ENCODE measurements around the genes RIF1, NEB and ARL5A.

GRCh38 chr2:147449318-147450184 lies 395.3 kb upstream of the ACVR2A start:
- RAMPAGE, long total RNA = no peak
- RRBS = no CpG with 5 or more reads among the region's 8 CpGs

GRCh38 chr2:147925569-147926340 lies 80.9 kb downstream of the ACVR2A start:
- RAMPAGE, long total RNA = no peak
- RRBS = no CpG with 5 or more reads among the region's 1 CpG

GRCh38 chr2:148264356-148265012 lies 243.6 kb downstream of the MBD5 start:
- RAMPAGE, long total RNA = no peak
- RRBS = no CpG with 5 or more reads among the region's 1 CpG

DNA sequence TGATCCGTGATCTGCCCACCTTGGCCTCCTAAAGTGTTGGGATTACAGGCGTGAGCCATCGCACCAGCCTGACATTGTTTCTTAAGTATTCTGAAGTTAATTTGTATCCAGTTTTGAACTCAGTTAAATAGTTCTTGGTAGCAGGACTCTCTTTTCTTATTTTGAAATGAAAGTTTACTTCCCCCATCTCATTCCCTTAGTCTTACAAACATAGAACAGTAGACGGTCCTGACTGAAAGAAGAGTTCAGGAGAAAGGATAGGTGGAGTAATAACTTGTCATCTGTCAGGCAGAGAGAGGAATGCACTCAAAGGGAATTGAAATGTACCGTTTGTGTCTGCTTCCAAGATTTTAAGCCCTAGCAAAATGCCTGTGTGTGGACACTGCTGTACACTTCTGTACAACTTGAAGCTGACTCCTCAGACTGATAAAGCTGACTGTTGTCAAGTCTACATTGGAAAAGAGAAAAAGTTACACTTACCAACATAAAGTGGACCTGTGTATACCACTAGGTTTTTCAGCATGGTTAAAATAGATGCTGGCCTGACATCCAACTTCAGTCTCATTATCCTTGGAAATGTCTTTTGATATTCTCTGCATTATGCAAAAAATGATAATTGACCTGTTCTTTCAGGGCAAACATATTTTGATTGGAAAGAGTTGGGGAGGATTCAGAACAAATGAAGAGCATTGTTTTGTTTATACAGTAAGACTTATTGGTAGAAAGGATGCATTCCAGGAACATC lies 50.6 kb downstream of the EPC2 start:
- RAMPAGE, long total RNA = no peak
- RRBS = no CpG with 5 or more reads among the region's 5 CpGs

- RAMPAGE, long total RNA = no peak
- RRBS = under 1% methylated on average over 26 of the region's 79 CpGs
These were observed 548 bp downstream of the KIF5C start for GRCh38 chr2:148875393-148876156.

- RAMPAGE, long total RNA = no peak
- RRBS = no CpG with 5 or more reads among the region's 3 CpGs
These were observed 2.4 kb downstream of the KIF5C start for GRCh38 chr2:148877324-148877925.

DNA sequence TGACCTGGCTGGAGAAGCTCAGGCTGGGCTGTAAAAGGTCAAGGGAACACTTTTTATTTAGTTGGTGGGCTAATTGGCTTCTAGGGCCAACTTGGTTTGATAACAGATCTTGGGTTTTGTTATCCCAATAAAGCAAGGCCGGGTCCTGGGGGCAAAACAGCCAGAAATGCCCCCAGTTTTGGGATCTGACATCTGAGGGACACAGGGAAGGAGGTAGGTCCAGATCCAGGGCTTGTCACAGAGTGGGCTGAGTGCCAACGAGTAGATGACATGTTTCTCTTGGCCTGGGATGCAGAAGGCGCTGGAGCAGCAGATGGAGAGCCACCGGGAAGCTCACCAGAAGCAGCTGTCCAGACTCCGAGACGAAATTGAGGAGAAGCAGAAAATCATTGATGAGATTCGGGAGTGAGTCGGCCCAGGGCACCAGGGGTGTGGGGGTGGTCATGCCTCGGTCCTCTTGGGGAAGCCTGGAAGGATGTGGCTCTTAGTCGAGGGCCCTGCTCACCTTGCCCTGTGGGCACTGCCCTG lies 40.3 kb upstream of the LYPD6B start:
- RAMPAGE, long total RNA = no peak
- RRBS = no CpG with 5 or more reads among the region's 10 CpGs

- RAMPAGE, long total RNA = no peak
- RRBS = no CpG with 5 or more reads among the region's 2 CpGs
These were observed 281.0 kb upstream of the MMADHC start for GRCh38 chr2:149868582-149869018.

DNA sequence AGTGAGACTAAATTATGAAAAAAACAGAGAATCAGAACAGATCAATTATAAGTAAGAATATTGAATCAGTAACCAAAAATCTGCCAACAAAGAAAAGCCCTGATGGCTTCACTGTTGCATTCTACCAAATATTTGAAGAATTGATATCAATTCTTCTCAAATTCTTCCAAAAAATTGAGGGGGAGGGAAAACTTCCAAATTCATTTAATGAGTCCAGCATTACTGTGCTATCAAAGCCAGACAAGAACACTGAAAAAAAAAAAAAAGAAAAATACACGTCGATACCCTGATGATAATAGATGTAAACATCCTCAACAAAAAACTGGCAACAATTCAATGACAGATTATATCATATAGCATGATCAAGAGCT lies 332.6 kb upstream of the MMADHC start:
- RAMPAGE, long total RNA = no peak
- RRBS = no CpG with 5 or more reads among the region's 2 CpGs

DNA sequence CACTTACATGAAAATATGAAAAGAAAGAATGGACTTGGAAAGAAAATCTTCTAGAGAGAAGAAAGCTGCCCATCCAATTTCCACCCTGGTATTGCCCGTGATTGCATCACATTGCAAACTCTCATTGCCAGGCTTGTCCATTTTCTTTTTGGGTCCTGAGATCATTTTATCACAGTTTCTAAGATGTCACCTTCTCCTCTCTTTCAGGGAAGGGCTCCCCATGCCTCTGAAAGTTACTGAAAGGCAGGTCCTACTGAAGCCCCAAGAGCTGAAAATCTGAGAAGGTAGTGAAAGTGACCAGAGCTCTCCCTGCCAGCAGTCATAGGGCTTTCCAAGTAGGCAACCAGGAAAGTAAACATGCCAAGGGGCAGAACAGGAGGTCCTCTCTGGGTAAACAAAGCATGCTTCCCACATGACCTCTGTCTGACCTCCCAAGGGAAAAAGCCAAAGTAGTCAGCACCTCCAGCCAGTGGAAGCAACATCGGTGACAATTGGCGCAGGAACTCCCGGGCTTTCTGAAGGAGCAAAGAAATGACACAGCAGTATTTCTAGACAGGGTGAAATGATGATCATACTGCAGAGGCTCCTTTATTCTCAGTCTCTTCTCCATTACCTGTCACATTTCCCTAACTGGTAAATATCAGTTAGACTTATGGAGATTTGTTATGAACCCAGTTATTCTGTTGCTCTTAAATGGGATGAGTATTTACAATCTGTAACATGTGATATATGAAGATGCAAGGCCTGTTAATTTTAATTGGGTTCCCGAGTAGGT lies 321.2 kb downstream of the RND3 start:
- RAMPAGE, long total RNA = no peak
- RRBS = no CpG with 5 or more reads among the region's 5 CpGs

DNA sequence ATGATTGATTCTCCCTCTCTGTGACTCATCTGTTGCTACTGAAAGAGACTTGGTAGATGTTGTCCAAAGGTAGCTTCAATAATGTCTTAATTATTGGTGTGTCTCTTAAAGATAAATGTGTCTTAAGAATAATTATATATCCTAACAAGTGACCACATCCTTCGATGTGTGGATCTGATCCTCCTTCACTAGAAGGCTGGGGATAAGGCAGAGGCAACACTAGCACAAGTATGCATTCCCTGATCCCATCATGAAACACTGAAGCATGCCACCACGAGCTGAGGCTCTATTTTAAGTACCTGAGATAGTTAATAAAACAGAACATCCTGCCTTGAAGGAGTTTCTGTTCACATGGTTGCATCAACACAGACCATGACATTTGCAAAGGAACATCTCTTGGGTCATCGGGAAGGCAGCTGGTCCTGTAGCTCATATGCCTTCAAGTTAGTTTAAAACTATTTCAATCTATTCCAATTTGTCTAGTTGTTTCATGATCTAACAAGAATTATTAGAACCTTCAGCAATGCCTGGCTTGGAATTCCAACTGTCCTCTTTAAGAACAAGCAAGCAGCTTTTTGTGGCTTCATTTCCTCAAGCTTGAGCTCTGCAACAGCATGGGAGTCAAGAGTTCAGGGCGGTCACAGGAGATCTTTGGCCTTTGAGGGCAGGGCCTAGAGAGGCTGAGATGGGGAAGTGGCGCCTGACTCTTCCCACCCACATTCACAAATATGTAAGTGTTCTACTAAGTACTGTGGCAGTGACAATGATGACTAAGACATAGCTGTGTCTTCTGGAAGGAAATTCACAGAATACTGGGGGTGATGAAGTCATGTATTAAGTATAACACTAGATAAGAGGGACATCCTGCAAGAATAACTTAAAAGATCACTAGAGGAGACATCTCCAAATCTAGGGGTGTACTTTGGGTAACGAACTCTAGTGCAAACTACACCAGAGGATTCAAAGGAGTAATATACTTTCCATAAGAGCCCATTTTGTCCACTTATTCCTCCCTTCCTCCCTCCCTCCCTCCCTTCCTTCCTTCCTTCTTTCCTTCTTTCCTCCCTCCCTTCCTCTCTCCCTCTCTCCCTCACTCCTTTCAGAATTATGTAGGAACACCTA lies 15.1 kb downstream of the RND3 start:
- RAMPAGE, long total RNA = no peak
- RRBS = no CpG with 5 or more reads among the region's 6 CpGs

- RAMPAGE, long total RNA = no peak
- RRBS = no CpG with 5 or more reads among the region's 4 CpGs
These were observed 10.0 kb downstream of the RND3 start for GRCh38 chr2:150477429-150477819.

DNA sequence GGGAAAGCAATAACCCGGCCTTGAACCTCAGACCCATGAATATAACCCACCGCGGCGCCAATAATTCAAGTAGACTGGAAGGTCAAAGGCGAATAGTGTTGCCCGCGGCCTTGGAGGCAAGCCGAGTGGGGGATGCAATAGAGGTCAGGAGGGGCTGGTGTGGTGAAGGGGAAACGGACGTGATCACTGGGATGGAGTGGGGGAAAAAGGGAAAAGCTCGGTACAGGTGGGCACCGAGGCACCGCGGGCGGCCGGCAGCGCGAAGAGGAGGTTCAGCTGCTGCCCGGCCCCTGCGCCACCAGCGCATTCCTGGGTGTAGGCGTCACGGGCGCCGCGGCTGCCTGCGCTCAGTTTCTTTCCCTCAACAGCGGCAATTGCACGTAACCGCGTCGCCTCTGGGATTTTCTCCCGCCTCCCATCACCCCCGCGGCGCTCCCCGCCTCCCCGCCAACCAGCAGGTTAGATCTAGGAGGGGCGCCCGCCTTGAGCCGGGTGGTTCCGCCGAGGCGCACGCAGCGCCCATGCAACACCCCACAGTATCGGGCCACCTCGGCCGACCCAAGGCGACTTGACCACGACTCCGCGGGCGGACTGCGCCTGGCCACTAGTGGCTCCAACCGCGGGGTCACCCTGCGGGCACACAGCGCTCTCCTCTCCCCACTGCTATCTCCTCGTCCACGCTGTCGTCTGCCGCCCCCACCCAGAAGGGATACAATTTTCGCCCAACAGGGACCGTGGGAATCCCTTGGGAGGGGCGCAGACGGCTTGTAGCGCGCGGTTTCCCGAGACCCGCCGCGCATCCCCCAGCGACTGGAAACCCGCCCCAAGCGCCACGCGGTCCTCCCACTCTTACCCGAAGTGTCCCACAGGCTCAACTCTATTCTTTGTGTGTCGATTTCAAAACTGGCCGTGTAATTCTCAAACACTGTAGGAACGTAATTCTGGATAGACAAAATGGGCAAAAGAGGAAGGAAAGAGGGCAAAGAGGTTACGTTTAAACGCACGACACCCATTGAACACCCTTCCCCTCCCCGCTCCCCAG lies 1.3 kb downstream of the RND3 start:
- RAMPAGE, long total RNA = no peak
- RRBS = 4% methylated on average over 1 of the region's 87 CpGs

DNA sequence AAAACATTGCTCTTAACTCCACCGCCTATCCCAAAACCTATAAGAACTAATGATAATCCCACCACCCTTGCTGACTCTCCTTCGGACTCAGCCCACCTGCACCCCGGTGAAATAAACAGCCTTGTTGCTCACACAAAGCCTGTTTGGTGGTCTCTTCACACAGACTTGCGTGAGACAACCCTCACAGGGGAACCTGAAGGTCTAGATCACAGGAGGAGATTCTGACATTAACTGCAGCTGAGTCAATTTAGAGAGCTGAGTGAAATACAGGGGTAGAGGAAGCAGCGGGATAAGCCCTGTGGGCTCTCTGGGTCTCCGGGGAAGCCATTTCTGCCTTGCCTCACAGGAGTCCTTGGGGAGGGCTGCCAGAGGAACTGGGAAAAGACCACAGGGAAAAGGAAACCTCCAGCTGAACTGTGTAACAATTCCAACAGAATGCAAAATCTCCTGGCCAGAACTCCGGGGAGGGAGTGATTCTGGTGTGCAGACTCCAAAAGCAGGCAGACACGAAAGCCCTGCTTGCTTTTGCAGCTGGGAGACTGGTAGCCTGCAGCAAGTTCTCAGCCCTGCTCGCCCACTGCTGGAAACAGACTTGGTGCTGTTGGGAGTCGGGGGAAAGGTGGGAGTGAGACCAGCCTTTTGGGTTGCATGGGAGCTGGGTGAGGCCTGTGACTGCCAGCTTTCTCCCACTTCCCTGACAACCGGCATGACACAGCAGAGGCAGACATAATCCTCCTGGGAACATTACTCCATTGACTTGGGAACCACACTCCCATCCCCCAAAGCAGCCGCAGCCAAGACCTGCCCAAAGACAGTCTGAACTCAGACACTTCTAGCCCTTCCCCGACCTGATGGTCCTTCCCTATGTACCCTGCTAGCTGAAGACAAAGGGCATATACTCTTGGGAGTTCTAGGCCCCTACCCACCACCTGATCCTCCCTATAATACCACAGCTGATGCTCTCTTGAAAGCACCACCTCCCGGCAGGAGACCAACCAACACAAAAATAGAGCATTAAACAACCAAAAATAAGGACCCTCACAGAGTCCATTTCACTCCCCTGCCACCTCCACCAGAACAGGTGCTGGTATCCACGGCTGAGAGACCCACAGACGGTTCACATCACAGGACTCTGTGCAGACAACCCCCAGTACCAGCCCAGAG lies 26.0 kb upstream of the NMI start:
- RAMPAGE, long total RNA = no peak
- RRBS = no CpG with 5 or more reads among the region's 16 CpGs

GRCh38 chr2:151409524-151410652 lies at the start of gene RIF1:
RIF1 (plus strand) TSS chr2:151409902.
- RAMPAGE, long total RNA = start-site peak on the plus strand at chr2:151409897-151409960, 535 and 430 reads in 2 replicates
- RRBS = 2% methylated on average over 25 of the region's 79 CpGs

GRCh38 chr2:151734289-151734742 lies at the start of gene NEB:
NEB (minus strand) TSS chr2:151734476.
- RAMPAGE, long total RNA = no peak
- RRBS = no CpG with 5 or more reads among the region's 3 CpGs

DNA sequence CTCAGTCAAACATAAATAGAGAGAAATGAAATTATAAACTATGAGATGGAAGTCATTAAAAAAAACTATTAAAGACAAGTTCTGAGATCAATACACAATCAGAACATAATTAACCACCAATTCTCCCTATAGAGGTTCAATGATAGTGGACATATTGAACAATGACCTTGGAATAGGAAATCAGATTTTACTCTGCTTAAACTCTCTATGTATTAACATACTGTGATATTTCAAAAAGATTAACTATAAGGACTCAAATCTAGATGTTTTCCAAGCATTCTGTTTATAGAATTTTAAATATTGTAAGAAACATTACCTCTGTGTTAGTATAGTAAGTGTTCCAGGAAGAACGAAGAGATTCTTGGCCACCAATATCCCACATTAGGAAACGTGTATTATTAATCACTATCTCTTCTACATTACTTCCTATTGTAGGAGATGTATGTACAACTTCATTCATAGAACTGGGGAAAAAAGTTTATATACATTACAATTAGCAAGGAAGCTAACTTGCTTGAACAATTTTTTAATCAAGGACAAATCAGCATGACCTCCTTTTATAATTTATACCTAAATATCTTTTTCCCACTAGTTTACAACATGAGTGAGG lies 14.3 kb downstream of the ARL5A start:
- RAMPAGE, long total RNA = no peak
- RRBS = no CpG with 5 or more reads among the region's 2 CpGs

DNA sequence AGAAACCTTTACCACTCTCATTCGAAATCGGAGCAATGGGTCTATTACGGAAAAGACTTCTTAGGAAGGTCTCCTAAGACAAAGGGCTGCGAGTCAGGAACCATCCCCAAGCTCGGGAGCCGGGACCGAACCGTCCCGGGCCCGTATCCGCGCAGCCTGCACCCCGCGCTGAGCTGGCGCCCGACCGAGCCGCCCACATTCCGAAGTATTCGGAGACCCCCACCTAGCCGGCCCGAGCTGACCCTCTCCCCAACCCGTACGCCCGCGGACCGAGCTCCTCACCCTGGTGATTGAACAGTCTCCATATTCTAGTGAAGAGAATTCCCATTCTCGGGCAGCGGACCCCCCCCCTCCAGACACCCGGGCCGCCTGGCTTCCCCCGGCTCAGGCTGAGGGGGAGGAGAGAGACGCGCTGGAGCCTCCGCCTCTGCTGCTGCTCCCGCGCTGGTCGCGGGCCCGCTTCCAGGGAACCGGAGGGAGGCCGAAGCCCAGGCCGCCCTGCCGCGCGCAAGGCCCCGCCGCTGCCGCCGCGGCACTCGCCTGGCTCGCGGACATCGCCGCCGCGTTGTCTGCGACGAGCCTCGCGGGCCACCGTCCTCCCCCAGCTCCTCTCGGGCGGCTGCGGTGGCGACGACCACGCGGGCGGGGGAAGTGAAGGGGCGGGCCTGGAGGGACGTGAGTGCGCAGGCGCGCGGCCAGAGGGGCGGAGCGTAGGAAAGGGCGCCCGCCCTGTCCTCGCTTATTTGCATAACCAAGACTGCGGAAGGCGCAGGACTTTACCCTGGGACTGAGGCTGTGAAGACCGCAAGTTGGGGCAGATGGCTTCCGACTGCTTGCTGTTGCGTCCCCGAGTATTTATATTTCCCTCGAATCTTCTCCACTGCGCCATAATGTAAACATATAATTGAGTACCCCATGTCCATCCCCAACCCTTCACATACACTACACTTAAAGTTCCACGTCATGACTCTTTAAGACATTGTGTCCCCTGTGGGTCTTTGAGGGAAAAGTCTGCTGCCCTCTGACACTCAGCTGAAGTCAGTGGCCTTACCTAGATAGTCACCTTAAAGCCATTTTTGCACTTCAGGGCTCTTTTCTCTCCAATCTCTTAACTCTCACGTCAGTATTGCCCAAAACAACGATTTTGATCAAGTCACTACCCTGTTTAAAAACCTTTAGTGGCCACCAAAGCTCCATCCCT lies at the start of gene ARL5A:
ARL5A (minus strand) TSS at position 573 of the 1,201 bp plus-strand sequence.
- RAMPAGE, long total RNA = no peak
- RRBS = under 1% methylated on average over 12 of the region's 93 CpGs

DNA sequence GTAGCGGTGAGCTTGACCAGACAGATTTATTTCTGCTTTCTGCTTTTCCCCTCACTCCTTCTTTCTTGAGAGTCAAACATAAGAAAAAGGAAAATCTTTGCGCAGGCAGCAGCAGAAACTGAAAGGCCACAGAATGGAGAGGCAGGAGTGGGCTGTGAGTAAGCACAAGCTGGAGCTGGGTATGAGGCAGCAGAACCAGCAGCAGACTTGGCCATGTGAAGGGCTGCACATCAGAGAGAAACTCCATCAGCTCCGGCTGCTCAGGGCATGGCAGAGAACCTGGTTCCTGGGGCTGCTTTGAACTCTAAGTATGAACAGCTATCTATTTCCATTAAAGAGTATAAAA lies 99.6 kb upstream of the ARL5A start:
- RAMPAGE, long total RNA = no peak
- RRBS = no CpG with 5 or more reads among the region's 3 CpGs

GRCh38 chr2:152390129-152390532 lies 55.2 kb downstream of the FMNL2 start:
- RAMPAGE, long total RNA = no peak
- RRBS = no CpG with 5 or more reads among the region's 9 CpGs

Data from kidney epithelial cell (primary cell).